Neuron (in vitro differentiated cells): ENCODE results near the gene FCN1.

DNA sequence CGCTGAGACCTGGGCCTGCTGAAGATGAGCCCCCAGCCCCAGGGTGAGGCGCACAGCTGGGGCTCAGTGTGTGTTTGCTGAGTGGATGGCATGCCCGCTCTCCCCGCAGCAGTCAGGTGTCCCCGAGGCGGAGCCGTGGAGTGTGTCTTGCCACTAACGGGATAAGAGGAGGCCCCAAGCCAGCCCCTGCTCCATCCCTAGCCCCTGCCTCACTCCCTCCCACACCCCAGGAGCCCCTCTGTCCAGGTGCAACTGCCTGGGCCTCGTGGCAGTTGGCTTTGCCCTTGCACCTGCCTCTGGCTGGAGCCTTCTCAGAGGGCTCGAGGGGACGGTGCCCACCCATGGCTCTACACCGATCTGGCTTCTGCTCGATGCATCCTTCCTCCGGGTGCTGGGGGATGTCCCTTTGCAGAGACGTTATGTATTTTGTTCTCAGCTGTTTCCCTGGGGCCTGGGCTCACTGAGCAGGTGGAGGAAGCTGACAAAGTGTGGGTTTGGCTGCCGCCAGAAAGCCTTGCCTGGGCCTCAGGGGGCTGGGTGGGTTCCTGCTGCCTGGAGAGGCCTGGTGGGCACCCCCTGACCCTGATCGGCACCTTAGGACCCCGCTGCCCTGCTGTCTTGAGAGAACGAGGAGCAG, 148.6 kb downstream of the RXRA start:
- PRO-cap: no peak

GRCh38 chr9:134492131-134492597, 149.4 kb upstream of the COL5A1 start:
- PRO-cap: no peak

DNA sequence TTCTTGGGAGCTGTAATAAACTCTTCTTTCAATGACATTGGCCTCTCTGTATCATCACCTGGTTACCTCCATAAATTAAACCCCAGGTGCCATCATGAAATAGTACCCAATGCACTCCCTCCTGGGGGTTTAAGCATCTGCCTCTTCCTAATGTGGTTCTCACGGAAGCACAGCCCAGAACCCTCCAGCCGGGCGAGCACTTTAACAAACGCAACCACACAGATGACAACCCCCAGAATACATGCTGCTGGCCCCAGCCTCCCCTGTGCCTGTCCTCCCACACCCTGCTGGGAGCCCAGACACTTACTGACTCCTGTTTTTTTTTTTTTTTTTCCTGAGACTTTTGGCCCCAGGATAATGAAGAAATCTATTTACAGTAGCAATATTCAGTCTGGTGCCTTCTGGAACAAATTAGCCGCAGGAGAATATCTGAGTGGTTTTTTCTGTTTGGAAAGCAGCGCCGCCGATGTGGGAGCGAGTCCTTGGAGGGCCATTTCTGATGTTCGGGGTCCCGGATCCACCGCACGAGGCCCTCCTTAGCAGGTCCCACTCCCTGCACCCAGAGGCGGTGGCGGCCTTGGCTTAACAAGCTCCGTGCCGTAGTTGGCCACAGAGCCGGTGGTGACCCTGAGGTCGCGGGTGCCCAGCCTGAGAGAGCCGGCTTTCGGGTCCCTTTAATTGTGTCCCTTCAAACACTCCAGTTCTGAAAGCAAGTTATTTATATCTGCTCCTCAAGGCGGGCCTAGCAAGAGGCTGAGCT, 49.9 kb upstream of the COL5A1 start:
- PRO-cap: no peak

DNA sequence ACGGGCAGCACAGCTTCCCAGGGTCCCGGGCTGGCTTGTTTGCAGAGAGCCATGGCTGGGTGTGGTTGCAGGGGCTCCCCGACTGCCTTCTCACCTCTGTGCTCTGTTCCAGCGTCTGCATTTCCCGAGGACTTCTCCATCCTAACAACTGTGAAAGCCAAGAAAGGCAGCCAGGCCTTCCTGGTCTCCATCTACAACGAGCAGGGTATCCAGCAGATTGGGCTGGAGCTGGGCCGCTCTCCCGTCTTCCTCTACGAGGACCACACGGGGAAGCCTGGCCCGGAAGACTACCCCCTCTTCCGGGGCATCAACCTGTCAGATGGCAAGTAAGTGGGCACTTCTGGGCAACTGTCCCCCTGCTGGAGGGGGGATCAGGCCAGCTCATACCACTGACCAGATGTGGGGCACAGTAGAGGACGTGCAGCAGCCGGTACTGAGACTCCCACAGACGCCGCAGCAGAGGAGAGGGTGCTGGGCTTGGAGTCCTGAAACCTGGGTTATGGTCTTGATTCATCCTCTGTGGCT, 58.3 kb downstream of the COL5A1 start:
- PRO-cap: no peak

- PRO-cap: no peak
Observed at GRCh38 chr9:134706786-134707189, 65.2 kb downstream of the COL5A1 start.

DNA sequence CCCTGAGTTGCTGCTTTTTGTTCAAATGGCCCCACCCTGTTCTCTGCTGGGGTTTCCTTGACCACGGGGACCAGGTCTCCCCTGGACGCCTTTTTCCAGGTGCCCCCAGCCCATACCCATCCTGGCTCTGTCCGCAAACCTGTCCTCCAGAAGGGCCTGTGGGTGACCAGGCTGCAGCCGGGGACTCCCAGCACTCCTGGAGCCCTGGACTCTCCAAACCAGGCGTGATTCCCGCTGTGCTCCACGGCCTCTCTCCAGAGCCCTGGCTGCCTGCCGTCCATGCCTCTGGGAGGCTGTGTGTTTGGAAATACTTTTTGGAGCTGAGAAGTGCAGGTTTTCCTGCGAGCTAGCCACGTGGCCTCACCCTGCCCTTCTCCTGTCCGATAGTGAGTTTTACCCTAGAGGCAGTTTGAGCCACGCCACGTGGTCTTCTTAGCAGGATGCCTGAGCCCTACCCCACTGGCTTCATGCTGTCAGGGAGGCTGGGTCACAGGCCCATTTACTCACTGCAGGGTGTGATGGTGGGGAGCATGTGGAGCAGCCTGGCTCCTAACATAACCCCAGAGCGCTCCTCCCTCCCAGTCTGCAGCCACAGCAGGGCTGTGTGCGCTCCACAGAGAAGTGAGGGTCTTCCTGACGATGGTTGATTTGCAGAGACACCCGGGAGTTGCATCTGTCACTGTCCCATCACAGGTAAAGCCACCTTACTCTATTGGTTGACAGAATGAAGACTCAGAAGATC, 71.3 kb downstream of the COL5A1 start:
- PRO-cap: no peak

- PRO-cap: no peak
Observed at GRCh38 chr9:134788936-134789496, 91.6 kb upstream of the FCN2 start.

DNA sequence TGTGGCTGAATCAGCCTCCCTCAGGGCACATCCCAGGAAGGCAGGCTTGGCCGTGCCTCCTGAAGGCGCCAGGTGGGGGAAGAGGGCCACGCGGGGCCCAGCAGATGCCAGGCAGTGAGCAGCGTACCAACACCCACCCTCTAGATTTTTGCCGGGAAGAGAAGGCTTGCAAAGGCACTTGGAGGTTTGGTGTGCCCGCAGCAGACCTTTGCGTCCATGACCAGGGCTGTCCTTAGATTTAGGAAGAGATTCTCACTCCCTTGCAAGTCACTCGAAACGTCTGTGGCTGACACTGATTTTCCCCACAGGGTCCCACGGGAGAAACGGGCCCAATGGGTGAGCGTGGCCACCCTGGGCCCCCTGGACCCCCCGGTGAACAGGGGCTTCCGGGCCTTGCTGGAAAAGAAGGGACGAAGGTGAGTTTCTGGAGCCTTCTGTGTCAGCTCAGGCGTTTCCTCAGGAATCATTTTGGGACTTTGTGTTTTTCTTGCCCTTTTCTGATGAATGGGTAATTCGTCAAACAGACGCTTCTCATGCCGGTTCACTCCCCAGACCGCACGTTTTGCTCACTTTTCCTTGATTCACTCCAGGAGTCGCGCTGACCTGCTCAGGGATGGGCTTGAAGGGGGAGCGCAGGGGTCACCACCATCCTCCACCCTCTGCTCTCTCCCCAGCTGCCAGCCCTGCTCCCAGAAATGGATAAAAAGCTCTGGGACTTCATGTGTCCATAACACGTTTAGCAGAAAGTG, 77.9 kb upstream of the FCN2 start:
- PRO-cap: no peak

DNA sequence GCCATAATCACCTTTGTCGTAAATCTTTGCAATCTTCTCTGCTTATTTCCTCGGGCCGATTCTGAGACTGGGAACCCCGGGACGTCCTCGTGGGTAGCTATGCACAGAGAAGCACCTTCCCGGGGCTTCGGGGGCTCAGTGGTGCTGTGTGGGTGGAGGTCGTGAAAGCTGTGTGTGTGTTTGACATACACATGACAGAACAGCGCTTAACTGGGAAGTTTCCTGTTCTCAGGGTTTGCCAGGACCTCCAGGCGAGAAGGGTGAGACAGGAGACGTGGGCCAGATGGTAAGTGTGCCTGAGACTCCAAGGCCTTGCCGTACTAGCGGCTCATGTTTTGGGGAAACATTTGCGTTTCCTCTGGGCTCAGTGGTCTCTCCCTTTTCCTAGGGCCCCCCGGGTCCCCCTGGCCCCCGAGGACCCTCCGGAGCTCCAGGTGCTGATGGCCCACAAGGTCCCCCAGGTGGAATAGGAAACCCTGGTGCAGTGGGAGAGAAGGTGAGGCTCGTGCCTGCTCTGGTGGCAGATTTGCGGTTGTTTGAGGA, 68.3 kb upstream of the FCN2 start:
- PRO-cap: no peak

GRCh38 chr9:134827708-134828883, 52.5 kb upstream of the FCN2 start:
- PRO-cap: no peak

DNA sequence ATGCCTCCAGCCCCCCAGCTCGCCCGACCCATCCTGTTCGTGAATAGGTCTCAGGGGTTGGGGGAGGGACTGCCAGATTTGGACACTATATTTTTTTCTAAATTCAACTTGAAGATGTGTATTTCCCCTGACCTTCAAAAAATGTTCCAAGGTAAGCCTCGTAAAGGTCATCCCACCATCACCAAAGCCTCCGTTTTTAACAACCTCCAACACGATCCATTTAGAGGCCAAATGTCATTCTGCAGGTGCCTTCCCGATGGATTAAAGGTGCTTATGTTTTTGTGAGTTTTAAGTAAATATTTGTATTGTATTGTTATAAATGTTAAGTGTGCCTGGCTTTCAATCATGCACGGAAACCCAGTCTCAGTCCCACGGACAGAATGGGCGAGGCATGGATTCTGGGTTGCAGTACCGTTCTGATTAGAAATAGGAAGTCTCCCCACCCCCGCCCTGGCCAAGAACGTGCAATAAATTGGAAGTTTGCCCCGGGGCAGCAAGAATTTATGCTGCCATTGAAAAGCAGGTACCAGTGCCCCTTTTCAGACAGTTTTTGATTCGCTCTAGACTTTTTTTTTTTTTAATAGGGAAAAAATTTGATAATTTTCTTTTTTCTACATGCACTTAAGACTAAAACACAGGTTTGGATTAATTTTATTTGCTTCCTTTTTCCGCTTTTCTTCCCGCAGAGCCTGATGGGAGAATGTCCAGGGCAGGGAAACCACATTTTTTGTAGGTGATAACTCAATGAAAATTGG, 37.8 kb upstream of the FCN2 start:
- PRO-cap: no peak

DNA sequence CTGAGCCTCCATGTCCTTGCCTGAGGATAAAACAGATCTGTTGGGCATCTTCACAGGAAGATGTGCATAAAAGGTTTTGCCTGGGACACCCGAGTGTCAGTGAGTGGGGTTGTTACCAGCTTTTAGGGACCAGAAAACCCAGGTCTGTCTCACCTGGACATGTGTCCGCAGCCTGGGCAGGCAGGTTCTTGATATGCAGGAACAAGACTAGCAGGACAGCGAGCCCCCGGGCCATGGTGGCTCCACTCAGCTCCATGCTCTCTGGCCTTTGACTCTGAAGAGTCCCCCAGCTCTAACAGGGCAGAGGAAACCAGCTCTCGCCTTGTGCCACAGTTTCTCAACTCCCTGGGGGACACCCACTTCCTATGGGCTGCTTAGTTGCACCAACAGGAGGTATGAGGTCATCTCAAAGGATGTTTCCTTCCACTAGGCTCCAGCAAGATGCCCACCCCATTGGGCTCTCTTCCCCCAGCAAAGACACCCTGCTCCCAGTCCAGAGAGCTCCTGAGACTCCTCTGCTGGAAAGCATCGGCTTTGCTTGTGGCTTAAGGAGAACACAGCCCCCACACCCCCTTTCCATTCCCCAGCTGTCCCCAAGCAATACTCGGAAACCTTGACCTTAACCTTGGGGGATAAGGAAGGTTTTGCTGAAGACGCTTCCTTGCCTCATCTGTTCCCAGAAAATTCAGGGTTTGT, at the start of gene FCN1:
Gene FCN1 (minus strand): TSS at position 297 of the 696 bp plus-strand sequence.
- PRO-cap: no peak

GRCh38 chr9:135009814-135010449, 77.5 kb upstream of the OLFM1 start:
- PRO-cap: no peak

GRCh38 chr9:135280717-135280918, 193.2 kb downstream of the OLFM1 start:
- PRO-cap: no peak

DNA sequence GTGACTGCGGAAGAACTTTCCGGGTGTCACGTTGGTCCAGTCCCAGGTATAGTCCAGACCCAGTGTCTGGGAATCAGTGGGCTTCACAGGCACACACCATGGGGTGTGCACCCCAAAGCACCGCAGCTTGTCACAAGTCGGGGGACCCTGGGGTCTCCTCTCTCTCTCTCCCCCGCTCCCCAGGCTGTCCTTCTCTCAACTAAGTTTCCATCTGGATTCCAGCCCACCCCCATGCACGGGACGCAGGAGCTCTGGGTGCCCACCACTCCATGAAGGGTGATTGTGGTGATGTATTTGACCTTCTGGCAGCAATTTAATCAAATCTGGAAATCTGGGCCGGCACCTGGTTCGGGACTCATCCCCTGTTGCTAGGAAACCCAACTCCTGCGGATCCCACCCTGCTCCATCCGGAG, 106.0 kb upstream of the PPP1R26 start:
- PRO-cap: no peak

DNA sequence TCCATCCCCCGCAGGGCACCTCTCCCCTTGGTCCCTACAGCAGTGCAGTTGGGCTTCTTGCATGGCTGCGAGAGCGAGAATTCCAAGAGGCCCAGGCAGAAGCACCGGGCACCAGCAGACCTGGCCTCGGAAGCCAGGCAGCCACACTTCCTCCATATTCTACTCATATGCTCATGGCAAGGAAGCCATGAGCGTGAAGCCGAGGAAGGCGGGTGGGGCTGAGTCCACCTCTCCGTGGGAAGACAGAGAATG, 97.4 kb upstream of the PPP1R26 start:
- PRO-cap: no peak

DNA sequence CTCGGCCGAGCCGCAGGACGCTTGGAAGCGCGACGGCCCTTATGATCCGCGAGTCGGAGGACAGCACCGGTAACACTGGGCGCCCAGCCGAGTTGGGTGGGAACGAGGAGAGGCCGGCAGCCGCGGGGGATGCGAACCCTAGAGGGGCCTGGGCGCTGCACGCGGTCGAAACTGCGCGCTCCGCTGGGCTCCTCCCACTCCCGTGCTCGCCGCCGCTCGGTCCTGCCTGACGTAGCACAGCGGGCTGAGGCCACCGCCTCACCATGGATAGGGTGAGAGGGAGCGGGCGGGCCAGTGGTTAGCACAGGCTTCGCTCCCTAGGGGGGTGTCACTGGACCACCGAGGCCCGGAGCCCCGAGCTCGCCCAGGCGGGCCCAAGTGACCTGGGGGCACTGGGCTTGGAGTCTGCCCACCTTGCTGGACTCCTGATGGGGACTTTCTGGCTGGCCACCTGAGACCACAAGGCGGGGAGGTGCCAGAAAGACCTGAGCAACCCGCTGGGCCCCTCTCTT, 629 bp downstream of the MRPS2 start:
- PRO-cap: bidirectional peak, plus-strand start at position 195 of the sequence, minus-strand start at position 173 of the sequence

GRCh38 chr9:135954475-135955522, 6.4 kb downstream of the UBAC1 start:
- PRO-cap: no peak

DNA sequence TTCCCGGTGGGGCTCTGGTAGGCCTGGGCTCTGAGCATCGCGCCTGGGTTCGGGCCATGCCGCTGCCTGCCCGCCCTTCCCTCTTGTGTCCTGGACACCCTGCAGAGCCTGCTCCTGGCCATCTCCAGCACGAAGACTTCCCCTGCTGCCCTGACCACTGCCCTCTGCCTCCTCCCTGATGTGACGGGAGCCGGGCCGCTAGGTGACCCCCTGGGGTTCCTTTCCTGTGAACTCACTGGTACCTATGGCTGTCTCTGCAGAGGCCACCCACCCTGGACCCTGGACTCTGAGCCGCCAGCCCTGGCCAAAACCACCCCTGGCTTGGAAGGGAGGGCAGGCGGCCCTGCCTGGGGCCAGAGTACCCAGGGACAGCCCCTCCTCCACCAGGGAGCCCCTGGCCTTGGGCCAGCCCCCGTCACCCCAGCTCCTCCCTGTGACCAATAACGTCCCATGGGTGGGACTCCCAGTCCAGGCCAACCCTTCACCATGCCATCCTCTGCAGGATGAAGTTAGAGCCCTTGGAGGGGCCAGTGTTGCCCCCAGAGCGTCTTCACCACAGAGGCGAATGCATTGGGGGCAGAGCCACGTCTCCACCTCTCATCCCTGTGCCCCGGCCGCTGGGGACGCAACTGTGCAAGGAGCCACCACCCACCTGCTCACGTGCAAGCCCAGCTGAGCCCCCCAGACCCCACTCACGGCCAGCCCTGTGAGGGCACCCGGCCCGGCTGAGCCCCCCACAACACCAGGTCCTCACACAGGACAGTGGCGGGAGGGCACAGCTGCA, 33.1 kb upstream of the UBAC1 start:
- PRO-cap: no peak

DNA sequence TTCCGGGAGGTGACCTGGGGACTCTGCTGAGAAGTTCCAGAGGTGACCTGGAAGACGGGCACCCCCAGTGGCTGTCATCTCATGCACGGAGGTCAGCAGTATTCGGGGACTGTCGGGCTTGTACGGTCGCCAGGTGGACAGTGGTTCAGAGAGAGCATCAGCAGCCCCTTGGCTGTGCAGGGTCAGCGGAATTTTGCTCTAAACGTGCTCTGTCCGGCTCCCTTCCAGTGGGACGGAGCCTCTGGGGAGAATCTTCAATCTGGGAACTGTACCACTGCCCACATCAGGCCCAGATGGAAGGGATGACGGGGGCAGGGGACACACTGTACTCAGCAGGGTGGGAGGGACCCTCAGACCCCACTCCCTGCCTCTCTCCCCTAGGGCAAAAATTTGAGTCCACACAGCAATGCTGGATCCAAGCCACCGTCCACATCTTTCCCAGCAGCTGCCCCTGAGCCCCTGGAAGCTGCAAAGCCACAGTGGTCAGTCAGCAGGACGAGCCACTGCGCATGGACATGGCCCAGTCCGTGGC, 7.0 kb downstream of the NACC2 start:
- PRO-cap: no peak